ENCODE measurements around a stretch of chr13.

DNA sequence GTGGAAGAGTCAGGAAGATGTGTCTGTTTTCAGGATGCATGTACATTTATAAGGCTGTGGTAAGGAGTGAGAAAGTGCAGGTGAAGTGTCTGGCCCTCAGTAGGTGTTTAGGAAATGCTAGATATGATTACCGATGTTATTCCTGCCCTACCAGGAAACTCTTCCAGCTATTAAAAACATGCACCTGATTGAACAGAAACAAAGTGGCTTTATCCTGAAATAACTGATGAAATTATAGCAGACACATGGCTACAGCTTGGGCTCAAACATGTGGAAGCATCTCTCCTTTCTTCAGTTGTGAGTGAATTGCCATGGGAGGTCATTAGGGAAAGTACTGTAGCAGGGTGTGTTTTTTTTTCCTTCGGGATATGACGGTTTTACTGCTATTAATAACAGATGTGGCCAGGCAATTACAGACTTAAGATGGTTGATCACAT lies 5.8 kb upstream of the SERP2 start:
- RRBS, 2 experiments = no CpG with 5 or more reads among the region's 3 CpGs

GRCh38 chr13:44393339-44393925 lies 19.8 kb downstream of the SERP2 start:
- RRBS, 2 experiments = no CpG with 5 or more reads among the region's 8 CpGs

GRCh38 chr13:44404007-44404921 lies 30.6 kb downstream of the SERP2 start:
- RRBS, 2 experiments = no CpG with 5 or more reads among the region's 12 CpGs

DNA sequence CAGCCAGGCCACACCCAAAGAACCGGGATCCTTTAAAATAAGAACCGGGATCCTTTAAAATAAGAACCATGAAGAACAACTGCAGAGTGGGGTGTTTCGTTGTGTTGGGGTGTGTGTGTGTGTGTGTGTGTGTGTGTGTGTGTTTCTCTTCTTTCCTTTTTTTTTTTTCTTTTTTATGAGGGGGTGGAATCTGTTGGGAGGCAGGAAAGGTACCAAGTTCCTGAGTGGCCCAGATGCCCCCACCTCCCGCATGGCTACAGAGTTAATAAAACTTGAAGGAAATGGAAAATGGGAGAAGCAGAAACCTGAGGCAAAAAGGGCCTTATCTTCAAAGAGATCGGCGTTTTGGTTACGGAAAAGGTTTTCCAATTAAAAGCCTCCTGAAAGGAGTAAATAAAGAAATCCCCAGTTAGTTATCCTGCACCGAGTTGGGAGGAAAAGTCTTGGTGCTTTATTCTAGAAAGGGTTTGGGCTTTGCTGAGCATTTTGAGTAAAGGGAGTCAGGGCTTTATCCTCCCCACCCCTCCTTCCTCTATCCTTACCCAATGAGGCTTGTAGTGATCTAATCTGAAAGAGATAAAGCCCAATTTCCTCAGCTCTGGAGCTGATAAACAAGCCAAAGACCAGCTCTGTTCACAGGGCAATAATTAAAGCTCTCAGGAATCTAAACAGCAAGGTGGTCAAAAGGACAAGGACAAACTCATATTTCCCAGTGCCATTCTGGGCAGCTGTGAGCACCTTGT lies 188.7 kb upstream of the TSC22D1 start:
- RRBS, 2 experiments = no CpG with 5 or more reads among the region's 8 CpGs

GRCh38 chr13:44979020-44979341 lies 10.3 kb downstream of the NUFIP1 start:
- RRBS, 2 experiments = no CpG with 5 or more reads among the region's 2 CpGs

- RRBS, 2 experiments = no CpG with 5 or more reads among the region's 5 CpGs
These were observed 64.0 kb upstream of the GTF2F2 start for GRCh38 chr13:45056173-45056889.

GRCh38 chr13:45434530-45435429 lies 16.6 kb upstream of the SLC25A30 start:
- RRBS, 2 experiments = no CpG with 5 or more reads among the region's 11 CpGs

DNA sequence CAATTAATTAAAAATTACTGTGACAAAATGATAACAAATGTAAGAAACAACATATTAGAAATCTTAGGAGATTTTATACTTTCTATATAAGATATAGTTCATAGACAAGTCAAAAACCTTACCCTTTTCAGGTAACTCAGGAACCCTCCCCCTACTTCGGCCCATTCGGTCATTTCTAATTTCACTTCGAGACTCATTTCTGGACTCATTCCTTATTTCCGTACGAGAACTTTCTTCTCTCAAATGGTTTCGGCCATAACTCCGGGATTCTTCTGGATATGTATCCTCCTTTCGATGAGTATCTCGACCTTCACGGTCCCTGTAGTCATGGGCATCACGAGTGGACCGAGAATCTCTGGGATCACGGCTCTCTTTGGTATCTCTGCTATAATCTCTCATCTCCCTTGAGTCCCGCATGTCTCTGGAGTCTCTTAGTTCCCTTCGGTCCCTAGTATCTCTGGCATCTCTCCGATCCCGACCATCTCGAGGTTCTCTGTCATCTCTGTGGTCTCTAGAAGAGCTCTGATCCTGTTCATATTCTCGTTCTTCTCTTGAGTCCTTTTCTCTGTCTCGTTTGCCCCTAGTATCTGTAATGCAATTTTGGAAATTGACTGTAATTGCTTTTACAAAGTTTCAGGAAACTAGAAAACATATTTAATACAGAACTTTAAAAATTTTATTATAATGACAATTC lies 67.2 kb downstream of the ZC3H13 start:
- RRBS, 2 experiments = no CpG with 5 or more reads among the region's 20 CpGs

GRCh38 chr13:45988747-45989056 lies 63.8 kb downstream of the ZC3H13 start:
- RRBS, 2 experiments = no CpG with 5 or more reads among the region's 11 CpGs

DNA sequence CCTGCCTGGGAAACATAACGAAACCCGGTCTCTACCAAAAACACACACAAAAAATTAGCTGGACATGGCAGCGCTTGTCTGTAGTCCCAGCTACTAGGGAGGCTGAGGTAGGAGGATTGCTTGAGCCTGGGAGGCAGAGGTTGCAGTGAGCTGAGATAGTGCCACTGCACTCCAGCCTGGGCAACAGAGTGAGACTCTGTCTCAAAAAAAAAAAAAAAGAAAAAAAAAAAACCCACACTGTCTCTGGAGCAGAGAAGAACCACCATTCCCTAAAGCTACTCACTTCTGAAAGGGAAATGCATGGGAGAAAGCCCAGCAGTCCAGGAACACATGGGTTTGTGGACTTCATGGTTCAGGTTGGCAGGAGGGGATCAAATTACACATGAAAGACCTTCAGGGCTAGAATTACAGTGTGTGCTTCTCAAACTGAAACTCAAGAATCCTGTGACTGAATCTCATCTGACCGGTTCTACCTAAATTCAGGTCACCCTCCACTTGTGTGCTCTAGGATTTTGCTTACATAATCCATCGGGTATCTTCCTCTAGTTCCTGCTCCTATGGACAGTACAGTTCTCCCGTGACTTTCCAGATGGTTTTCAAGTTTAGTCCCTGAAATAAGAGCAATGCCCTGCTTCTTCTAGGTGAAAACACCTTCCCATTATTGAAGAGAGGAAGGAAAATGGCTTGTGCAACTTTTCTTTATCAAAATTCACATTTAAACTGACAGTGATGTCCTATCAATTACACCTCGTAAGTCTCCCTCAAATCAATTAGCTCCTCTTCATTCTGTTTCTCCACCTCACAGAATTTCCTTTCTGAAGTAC lies 30.3 kb upstream of the CPB2 start:
- RRBS, 2 experiments = no CpG with 5 or more reads among the region's 7 CpGs

DNA sequence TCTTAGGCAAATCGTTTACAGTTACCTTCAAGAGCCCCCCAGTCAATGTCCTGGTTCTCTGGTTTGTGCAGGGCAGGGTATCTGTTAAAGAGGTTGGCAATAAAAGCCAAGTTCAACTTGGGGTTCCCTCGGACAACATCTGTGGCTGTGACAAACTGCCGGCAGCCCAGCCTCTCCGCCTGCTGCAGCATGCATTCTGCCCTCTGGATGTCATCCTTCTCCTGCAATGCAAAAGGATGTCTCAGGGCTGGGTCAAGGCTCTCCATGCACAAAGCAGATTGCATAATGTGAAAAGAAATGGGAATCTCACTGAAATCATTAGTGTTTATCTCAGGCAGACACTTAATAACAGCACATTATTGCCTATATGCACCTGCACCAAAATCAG lies 35.1 kb downstream of the LCP1 start:
- RRBS, 2 experiments = no CpG with 5 or more reads among the region's 4 CpGs

GRCh38 chr13:46184226-46184685 lies 2.3 kb upstream of the LCP1 start:
- RRBS, 2 experiments = no CpG with 5 or more reads among the region's 8 CpGs

DNA sequence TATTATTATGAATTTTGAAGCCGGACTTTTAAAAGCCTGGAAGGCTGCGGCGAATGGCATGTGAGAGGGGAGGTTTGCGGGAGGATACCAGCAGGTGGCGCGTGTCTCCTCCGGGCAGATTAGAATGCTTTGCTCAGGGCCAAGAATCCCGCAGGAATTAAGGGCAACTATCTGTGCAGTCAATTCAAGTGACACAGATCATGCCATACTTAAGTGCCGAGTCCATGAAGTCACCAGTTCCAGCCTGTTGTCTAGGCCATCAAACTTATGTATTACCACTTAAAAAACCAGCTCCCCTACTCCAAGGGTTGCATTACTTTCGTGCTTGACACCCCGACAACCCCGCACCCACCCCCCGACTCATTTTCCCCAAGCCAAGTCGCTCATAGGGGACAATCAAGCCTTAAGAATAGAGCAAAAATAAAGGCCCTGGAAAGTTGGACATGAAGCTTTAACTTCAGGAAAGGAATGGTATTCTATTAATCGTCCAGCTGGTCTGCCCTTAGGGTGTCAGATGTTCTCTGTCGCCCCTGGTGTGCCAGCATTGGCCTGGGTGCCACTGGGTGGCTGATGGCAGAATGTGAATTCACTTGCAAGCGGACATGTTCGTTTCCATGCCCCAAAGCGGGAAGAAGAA lies 1.3 kb upstream of the LRCH1 start:
- RRBS, 2 experiments = 2 to 6% methylated on average over 7 of the region's 19 CpGs

- RRBS, 2 experiments = no CpG with 5 or more reads among the region's 11 CpGs
These were observed 40.4 kb downstream of the LRCH1 start for GRCh38 chr13:46593293-46593794.

DNA sequence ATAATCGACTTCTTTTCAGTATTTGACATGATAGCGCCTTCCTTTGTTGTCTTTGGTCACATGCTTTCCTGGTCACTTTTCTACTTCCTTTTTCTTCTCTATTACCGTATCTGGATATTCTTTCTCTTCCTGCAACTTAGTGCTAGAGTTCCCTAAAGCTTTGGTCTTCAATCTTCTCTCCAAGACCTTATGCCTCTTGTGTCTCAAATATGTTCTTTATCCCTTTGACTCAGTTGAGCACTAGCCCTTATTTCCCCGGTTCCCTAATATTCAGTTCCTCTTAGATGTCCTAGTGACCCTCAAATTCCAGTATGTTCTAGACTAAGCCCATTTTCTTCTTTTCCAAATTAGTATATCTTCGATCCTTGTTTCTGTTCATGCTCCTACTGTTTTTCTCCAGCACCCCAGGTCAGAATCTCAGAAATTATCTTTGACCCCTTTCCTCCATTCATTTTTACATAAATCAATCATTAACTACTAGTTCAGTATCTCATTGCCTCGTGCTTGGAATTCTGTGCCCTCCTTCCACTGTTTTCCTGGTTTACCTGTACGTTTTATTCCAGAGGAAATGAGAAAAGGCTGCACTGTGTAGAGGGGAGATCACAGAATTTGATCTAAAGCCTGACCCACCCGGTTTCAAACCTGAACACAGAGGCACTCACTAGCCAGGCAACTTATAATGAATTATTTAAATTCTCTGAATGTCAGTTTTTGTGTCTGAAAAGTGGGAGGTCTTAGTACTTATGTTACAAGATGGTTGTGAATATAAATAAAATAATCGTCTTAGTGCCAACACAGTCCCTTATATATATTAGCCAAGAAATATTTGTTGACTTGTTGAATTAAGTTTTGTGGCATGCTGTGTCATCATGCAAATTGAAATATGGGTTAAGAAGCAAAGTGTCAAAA lies 107.9 kb downstream of the LRCH1 start:
- RRBS, 2 experiments = no CpG with 5 or more reads among the region's 9 CpGs

- RRBS, 2 experiments = no CpG with 5 or more reads among the region's 1 CpG
These were observed 114.1 kb downstream of the LRCH1 start for GRCh38 chr13:46667184-46667335.

- RRBS, 2 experiments = no CpG with 5 or more reads among the region's 2 CpGs
These were observed 116.4 kb downstream of the ESD start for GRCh38 chr13:46680525-46680942.

GRCh38 chr13:46794475-46795941 lies 2.0 kb downstream of the ESD start:
- RRBS, 2 experiments = no CpG with 5 or more reads among the region's 13 CpGs

- RRBS, 2 experiments = 1 to 9% methylated on average over 9 to 11 of the region's 34 CpGs
These were observed 2.9 kb downstream of the HTR2A start for GRCh38 chr13:46893815-46894563.

- RRBS, 2 experiments = no CpG with 5 or more reads among the region's 3 CpGs
These were observed 454.9 kb downstream of the SUCLA2 start for GRCh38 chr13:47546155-47546686.

All from Panc1 (cell line).